Endometrial microvascular endothelial cells (primary cell): Measurements from ENCODE around the genes CCR10 and CNTNAP1.

GRCh38 chr17:42273175-42273508, 3.0 kb downstream of the STAT5B start:
- RAMPAGE, long total RNA: no peak

DNA sequence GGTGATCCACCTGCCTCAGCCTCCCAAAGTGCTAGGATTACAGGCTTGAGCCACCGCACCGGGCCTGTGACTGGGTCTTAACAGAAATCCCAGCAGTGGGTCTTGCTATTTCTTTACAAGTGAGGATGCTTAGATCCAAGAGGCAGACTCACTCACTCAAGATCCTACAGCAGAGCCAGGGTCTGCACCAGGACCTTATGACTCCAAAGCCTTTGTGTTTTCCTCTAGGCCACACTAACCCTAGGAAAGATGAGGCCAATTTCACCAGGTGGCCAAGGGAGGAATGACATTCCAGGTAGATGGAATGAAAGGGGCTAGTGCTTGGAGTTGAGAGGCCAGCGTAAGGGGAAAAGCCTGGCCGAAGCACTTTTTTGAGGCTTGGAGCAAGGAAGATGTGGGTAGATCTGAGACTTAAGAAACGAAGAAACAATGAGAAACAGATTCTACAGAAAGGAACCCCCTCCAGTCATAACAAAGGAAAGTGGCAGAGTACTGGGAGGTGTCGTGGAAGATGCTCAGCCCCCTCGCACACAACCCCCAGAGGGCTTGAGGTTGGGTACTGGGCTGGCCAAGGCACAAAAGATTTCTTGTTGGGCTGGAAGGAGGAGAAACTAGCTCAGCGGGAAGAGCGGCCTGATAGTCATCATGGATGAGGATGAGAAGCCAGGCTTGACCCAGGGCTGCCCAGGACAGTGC, 5.6 kb upstream of the STAT5A start:
- RAMPAGE, long total RNA: no peak

DNA sequence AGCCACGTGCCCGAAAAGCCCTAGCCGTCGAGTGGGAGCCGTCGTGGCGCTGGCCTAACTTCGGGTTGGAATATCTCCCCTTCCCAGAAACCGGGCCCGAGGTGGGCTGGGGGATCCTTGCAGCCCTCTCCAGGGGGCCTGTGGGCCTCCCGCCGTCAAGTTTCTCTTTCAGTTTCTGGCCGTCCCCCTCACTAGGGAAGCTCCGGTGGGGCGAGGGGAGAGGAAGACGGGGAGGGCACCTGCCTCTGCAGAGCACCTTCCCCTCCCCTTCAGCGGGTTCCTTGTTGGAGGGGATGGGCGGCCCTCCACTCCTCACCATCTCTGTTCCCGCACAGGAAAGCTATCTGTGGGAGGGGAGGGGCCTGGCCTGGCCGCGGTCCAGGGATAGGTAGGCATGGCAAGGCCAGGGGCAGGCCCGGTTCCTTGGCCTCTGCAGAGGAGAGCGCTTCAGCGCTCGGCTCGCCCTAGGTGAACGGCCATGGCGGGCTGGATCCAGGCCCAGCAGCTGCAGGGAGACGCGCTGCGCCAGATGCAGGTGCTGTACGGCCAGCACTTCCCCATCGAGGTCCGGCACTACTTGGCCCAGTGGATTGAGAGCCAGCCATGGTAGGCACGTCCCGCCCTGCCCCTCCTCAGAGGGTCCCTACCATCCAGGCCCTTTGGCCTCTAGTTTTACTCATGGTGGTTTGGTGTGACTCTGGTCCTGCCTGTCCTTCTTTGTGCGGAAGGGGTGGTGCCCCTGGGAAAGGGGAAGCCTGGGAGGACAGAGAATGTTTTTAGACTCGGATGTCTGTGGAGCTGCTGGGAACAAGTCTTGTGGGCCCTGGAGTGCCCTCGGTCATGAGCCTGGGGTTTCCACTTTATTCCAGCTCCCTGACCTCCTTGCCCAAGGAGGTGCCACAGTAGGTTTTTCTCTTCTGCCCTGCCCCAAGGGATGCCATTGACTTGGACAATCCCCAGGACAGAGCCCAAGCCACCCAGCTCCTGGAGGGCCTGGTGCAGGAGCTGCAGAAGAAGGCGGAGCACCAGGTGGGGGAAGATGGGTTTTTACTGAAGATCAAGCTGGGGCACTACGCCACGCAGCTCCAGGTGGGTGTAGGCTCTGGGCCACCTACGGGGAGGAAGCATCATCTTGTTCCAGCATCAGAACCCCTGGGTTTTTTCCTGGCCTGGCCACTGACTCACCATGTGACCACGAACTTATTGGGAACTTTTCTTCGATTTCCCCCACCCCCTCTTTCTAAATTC, 1.1 kb downstream of the STAT5A start:
- RAMPAGE, long total RNA: no peak

DNA sequence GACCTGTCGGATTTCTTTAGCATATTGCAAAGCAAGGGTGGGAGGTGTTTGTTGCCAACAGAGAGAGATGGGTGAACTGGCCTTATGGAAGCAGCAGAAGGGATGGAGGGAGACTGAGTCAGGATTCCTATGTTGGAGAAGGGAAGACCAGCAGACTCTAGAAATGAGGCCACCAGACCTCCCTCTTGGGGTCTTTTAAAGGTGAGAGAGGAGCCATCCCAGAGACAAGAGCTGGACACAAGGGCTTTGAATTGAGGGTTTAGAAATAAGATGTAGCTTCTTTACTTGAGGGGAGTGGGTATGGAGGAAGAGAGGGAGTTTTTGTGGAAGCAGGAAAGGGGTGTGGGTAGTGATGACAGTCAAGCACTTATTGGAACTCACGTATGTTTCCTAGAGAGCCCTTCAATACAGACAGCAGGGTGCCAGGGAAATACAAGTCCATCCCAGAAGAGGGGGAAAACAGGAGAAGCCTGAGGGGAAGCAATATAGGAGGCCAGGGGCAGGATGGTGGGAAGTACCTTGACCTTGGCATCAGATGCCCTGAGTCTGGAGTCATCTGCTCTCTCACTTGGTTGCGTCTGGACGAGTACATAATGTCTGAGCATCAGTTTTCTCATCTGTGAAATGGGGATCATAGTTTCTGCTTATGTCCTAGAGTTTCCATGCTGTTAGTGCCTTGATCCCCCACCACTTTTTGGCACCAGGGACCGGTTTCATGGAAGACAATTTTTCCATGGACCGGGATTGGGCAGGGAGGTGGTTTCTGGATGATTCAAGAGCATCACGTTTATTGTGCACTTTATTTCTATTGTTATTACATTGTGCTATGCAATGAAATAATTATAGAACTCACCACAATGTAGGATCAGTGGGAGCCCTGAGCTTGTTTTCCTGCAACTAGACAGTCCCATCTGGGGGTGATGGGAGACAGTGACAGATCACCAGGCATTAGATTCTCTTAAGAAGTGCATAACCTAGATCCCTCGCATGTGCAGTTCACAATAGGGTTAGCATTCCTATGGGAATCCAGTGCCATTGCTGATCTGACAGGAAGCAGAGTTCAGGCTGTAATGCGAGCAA, 2.2 kb downstream of the STAT5A start:
- RAMPAGE, long total RNA: no peak

DNA sequence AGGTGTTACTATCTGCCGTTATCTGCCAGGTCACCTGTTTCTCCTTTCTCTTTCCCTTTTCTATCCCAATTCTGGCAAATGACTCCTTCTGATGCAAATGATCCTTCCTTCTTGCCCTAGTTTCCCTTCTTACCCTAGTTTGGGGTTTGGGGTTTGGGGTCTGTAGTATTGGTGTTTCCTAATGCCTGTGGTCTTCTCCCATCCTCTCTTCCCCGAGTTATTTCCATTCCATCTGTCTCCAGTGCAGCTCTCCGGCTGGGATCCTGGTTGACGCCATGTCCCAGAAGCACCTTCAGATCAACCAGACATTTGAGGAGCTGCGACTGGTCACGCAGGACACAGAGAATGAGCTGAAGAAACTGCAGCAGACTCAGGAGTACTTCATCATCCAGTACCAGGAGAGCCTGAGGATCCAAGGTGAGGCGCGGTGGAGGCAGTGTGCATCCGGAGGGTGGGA, 7.1 kb downstream of the STAT5A start:
- RAMPAGE, long total RNA: no peak

DNA sequence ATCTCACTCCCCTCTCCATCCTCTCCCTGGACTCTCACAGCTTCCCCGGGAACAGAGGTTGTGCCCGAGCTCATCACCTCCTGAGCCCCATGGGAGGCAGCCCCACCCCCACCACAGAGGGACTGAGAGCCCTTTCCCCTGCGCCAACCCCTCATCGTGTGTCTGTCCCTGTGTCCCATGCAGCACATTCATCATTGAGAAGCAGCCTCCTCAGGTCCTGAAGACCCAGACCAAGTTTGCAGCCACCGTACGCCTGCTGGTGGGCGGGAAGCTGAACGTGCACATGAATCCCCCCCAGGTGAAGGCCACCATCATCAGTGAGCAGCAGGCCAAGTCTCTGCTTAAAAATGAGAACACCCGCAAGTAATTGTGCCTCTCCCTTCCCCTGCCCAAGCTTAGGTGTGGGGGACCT, 12.8 kb downstream of the STAT5A start:
- RAMPAGE, long total RNA: no peak

- RAMPAGE, long total RNA: no peak
These were observed 14.1 kb downstream of the STAT5A start for GRCh38 chr17:42302481-42302680.

- RAMPAGE, long total RNA: no peak
These were observed 12.1 kb upstream of the STAT3 start for GRCh38 chr17:42400075-42401106.

- RAMPAGE, long total RNA: no peak
These were observed 620 bp downstream of the CAVIN1 start for GRCh38 chr17:42422306-42422966.

- RAMPAGE, long total RNA: no peak
These were observed 31.7 kb downstream of the ATP6V0A1 start for GRCh38 chr17:42490316-42490741.

DNA sequence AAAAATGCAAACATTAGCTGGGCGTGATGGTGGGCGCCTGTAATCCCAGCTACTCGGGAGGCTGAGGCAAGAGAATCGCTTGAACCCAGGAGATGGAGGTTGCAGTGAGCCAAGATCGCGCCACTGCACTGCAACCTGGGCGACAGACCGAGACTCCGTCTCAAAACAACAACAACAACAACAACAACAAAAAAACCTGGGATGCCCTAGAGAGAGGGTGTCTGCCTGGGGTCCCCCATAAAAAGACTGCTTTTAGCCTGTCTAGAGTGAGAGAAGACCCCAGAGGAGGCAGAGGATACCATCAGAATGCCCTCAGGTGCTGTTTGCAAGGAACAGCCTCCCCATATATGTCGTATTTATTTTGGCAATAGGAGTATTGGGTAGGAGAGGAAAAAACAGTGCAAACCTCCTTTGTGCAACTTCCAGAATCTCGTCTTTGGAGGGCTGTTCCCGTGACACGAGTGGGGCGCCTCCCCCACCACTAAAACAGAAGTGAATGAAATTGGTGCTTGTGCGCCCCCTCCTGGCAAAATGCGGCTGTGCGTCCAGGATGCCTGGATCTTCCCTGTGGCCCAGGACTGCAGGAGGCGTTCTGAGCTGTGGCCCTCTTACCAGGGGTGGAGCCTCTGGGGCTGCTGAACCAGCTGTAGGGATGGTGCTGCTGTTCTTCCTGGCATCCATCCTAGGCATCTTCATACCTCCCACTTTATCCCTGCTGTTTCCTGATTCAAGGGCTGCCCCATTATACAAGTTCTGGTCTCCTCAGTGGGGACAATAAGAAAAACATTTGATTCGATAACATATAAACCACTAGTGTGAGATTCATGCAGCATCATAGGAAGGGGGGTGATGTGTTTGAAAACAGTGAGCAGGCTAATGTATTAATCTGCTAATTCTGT, 18.7 kb upstream of the NAGLU start:
- RAMPAGE, long total RNA: no peak

- RAMPAGE, long total RNA: no peak
These were observed 14.0 kb upstream of the NAGLU start for GRCh38 chr17:42522132-42522442.

- RAMPAGE, long total RNA: no peak
These were observed 5.1 kb upstream of the HSD17B1 start for GRCh38 chr17:42547578-42548105.

DNA sequence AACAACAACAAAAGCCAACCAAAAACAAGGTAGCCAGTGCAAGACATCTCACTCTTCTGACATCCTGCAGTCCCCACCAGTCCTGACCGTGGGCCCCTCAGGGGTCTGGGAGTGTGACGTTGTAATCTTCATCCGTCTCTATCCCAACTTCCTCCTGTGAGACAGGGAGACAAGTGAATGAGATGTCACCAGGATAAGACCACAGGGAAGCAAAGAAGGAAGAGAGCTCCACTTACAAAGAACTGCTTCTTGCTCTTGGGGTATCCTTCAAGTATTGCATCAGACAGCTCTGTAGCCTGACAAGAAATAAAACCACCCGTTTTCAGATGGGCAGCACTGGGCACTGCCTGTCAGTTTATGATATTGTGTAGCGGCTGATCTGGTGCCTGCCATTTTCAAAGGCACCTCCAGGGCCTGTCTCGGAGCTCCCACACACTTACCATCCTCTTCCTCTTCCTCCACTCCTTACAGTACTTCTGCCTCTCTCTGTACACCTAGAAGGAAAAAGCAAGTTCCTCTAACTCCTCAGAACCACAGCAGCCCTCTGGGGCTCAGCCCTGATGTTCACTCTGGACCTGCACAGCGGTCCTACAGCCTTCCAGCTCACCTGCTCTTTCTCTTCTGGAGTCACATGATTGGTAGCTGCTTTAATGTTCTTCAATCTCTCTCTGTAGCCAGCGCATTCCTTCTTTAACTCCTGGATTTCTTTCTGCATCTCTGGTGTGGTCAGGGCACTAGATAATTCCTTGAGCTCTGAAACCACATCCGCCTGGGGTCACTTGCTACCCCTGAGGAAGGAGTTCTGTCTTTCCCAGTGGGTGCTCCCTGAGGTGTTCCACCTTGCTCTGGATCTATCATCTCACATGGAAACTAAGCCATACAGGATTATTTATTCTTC, 4.4 kb downstream of the PSMC3IP start:
- RAMPAGE, long total RNA: no peak

GRCh38 chr17:42573769-42574294, 3.7 kb downstream of the PSMC3IP start:
- RAMPAGE, long total RNA: no peak

DNA sequence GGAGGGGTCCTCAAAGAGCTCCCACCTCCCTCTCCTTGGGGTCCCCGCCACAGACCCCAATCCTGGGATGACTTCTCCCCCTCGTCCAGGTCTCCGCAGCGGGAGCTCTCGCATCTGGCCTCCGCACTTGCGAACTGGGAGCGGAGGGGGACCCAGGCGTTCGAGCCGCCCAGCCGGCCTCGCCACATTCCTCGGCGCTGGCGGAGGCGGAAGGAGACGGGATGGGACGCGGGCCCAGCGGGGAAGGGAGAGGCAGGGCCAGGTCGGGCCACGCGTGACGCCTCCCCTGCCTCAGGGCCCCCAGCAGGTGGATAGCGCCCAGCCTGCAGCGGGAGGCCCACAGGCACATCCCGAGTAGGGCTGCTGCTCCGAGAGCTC, 929 bp downstream of the PLEKHH3 start:
- RAMPAGE, long total RNA: no peak

DNA sequence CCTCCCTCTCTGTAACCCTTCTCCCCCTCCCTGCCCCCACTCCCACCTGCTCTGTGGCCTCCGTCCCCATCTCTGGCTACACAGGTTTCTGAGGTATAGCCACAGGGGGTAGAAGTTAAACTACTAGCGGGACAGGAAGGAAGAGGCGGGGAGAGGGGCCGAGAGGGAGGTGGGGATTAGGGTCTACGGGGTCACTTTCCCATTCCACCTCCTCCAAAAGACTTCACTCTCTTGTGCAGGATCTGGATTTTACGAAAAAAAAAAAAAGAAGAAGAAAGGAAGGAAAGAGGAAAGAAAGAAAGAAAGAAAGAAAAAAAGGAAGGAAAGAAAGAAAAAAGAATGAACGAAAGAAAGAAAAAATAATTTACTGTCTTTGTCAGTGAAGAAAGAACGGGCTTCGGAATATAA, at the start of gene CCR10:
Gene CCR10 (minus strand): TSS at position 90 of the 408 bp plus-strand sequence.
- RAMPAGE, long total RNA: no peak

- RAMPAGE, long total RNA: start-site peak on the plus strand at chr17:42682406-42682635, 22 and 40 reads in 2 replicates
These were observed at the start of gene CNTNAP1 for GRCh38 chr17:42682162-42683355. TSS of gene CNTNAP1 (plus strand) at chr17:42682531.

DNA sequence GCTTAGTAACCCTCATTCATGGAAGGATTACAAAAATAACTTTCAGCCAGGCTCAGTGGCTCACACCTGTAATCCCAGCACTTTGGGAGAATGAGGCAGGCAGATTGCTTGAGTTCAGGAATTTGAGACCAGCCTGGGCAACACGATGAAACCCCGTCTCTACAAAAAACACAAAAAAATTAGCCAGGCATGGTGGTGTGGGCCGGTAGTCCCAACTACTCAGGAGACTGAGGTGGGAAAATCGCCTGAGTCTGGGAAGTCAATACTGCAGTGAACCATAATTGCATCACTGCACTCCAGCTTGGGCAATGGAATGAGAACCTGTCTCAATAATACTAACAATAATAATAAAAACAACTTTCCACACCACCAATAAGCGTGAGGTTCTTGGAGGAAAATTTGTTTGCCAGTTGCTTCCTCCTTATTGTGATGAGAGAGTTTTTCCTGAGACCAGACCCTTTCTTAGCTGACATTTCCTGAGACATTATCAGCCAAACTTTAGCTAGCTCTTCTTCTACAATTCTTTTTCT, 3.4 kb upstream of the EZH1 start:
- RAMPAGE, long total RNA: no peak

- RAMPAGE, long total RNA: no peak
These were observed 915 bp downstream of the VPS25 start for GRCh38 chr17:42773996-42774731.